ENCODE data around the gene NFATC4.

DNA sequence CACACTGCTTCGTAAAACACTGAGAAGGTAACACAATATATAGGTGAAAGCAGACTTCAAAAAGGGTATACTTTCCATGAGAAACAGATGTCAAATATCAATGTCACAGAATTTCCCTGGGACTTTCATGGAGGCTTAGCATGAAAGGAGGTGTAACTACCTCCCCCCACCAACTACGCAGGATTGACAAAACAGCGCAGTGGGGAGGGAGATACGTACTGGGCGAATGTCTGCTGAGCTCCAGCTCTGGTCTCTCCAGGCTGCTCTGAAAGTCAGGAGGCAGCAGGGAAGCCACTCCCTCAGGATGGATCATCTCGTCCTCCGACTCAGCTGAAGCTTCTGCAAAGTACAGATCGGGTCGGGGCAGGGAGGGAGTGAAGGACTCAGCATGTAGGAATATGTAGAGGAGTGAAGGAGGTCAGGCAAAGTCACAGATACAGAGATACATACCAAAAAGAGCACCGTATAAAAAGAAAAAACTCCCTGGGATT lies 5.1 kb downstream of the ACIN1 start:
- PRO-cap, result no peak

DNA sequence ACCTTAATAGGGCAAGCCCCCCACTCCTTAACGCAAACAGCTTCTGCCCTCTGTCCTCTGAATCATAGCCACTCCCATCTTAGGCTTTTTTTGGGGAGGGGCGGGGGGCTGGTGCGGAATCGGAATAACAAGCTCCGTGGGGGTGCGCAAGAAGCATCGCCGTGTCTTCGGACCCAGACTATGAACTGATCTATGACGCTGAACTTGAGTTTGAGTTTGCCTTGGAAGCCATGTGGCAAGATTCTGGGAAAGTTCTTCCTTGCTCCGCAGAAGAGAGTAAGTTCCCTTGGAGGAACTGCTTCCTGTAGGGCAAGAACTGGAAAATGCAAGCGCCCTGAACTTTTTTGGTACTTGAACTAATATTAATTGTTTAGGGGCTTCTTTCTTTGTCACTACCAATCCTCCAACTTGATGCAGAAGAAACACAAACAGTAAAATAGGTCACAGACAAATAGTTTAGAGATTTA lies 403 bp downstream of the C14orf119 start:
- PRO-cap, result bidirectional peak, plus-strand start at position 96 of the sequence, minus-strand start at position 52 of the sequence

DNA sequence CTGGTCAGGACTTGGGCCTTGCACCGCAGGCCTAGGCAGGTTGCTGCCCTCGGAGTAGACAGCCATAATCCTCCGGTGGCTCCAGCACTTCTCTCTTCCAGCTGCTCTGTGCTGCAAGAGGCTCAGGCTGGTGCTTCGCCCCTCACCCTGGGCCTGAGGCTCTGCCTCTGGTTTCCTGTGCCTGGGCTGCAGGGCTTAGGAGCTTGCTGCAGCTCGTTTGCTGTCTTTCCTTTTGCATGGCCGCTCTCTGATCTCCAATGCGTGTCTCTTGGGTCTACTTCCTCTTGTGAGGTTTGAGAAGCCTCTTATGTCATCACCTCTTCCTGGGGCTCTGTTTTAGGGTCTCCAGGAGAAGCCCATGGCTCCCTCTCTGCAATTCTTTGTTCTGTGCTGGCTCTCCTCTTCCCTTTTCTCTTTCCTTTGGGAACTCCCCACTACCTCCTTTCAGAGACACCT lies 969 bp upstream of the CEBPE start:
- PRO-cap, result no peak

- PRO-cap, result bidirectional peak, plus-strand start at chr14:23286435, minus-strand start at chr14:23286094; bidirectional peak, plus-strand start at chr14:23286657, minus-strand start at chr14:23286581
Observed at GRCh38 chr14:23286220-23287082, 519 bp upstream of the HOMEZ start.

DNA sequence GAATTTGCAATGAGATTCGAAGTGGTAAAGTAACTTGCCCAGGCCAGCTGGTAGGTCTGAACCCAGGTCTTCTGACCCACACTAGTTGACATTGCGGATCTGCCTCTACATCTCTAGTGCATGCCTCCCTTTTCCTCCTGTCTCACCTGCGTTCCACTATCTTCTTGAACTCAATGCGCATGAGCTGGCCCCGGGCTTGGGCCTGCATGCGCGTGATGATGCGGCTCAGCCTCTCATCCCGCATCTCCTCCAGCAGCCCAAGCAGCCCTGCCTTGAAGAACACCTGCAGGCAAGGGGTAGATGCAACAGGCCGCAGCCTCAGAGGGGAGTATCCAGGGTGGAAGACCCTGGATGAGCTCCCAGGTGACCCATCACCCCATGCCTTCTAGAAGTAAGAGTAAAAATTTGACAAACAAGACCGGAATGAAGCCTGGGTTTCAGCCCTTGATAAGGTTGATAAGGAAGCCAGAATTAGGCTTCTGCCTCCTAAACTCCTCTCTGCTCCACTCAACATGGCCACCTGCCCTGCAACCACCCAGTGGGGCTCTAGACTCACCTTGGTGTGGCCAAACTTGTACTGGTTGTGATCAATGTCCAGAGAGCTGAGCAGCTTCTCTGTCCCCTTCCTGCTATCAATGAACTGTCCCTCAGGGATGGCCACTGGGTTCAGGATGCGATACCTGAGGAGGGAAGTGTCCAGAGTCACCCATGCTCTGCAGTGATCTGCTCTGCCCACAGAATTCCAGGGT lies 11.8 kb downstream of the MYH6 start:
- PRO-cap, result no peak

GRCh38 chr14:23424548-23425020 lies 10.9 kb downstream of the MYH7 start:
- PRO-cap, result no peak

GRCh38 chr14:24094892-24096078 lies 1.2 kb downstream of the PCK2 start:
- PRO-cap, result unidirectional peak, minus-strand start at chr14:24095573

GRCh38 chr14:24113297-24113641 lies 1.3 kb upstream of the DCAF11 start:
- PRO-cap, result no peak

GRCh38 chr14:24113820-24114547 lies 593 bp upstream of the DCAF11 start:
- PRO-cap, result bidirectional peak, plus-strand start at chr14:24114083, minus-strand start at chr14:24114161

DNA sequence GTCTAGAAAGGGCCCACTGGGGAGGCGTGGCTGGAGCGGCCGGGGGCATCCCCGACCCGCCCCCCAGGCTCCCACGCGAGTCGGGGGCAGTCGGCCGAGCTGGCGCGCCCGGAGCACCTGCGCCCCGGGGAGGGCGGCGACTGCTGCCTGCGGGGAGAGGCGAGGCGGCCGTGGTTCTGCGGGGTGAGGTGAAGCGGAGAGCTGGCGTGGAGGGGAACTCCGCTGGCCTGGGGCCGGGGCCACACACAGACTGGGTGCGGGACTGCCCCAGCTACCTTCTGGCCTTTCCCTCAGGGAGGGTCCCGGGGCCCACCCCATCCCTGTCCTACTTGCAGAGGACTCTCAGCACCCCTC lies 299 bp downstream of the PSME1 start:
- PRO-cap, result no peak

- PRO-cap, result no peak
Observed at GRCh38 chr14:24278903-24279955, 7.8 kb upstream of the RABGGTA start.

- PRO-cap, result no peak
Observed at GRCh38 chr14:24291961-24292918, 7.3 kb downstream of the DHRS1 start.

DNA sequence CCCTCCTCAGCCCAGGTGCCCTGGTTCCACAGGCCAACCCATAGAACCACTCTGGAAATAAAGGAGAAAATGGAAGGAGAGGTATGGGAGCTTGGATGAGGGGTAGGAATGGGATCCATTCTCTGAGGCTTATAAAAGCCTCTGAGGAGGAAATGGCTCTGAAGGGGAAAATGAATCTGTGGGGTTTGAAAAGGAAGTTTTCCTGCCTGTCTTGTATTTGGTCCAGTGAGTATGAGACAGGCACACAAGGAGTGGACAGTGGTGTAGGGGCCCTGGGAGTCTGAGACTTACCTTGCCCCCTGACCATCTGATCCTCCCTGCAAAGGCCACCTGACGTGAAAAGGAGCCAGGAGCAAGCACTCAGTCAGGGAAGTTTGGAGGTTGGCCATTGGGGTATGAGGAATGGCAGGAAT lies 866 bp downstream of the LTB4R start:
- PRO-cap, result no peak

DNA sequence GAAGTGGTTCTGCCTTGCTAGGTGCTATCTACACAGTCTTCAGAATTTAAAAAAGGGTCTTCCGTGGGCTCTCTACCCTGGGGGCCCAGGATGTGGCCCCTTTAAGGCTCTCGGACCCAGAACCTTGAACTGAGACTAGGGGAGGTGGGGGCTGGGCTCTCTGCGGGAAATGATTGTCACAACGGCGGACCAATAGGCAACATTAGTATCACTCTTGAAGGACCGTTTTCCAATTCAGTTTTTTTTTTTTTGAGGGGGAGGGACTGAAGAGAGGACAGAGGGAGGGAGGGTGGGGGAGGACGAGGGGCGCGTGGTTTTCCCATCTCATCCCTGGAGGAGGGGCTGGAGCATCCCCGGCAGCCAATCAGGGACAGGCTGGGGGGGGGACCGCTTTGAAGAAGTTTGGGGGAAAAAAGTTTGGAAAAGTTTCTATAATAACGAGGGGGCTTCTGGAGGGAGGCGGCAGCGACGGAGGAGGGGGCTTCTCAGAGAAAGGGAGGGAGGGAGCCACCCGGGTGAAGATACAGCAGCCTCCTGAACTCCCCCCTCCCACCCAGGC lies at the start of gene NFATC4:
TSS of gene NFATC4 (plus strand) at position 430 of the 559 bp plus-strand sequence.
- PRO-cap, result bidirectional peak, plus-strand start at position 450 of the sequence, minus-strand start at position 126 of the sequence

DNA sequence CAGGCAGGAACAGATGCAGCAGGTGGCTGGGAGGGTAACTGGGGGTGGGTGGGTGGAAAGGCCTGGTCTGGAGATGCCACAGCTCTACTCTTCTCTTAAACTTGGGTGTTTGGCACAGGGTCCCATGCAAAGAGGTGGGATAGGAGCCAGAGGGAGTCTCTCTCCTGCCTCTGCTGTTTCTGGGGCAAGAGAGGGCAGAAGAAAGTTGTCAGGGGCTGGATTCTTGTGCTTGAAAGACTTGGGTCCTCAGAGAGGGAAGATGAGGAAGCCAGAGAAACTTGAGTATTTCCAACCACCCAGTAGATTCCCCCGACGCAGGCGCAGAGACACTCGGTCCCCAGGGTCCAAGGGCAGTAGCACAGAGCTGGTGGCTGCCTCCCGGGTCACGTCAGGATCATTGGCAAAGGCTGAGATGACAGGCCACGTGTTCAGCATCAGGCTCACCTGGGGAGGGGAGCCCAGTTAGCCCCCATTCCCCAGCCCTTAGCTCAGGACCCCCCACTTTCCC lies 1.9 kb downstream of the CBLN3 start:
- PRO-cap, result no peak

GRCh38 chr14:24432405-24433581 lies 3.0 kb downstream of the KHNYN start:
- PRO-cap, result no peak

DNA sequence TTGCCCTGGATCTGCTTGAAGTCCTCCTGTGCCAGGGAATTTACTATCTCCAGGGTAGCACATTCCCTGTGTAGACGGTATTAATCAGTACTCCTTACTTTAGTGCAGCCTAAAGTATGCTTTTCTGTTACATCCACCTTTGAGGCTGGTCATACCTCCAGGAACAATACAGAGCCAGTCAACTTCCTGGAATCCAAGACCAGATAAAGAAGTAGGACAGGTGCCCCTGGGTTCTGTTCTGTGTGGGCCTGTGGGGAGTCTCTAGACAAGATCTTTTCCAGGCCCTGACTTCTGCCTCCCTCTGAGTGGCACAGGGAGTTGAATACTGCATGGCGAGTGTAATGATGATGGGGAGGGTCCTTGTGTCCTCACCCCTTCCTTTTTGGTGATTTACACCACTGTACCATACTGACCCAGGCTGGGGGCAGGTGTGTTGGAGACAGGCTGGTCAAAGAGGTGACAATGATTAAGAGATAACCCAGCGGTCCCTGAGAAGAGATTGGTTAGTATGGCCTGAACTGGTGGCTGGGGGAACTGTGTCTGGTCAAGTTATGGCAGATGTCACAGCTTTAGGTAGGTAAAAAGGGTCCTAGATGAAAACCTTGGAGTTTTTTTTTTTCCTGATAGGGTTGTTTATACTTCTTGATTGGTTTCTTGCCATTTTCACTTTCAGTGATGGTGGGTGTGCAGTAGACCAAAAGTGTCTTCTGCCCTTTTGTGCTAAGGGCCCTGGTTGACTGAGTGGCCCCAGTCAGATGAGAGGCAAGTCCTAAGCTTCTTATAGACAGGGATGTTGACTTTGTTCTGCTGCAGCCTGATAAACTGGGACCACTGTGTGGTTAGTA lies 3.8 kb downstream of the SDR39U1 start:
- PRO-cap, result no peak

GRCh38 chr14:24774220-24774692 lies 140.3 kb upstream of the GZMB start:
- PRO-cap, result no peak

- PRO-cap, result no peak
Observed at GRCh38 chr14:24974220-24974480, 75.8 kb downstream of the STXBP6 start.

GRCh38 chr14:25090986-25091185 lies 40.9 kb upstream of the STXBP6 start:
- PRO-cap, result no peak